GM19239 (cell line): ENCODE data around the genes TREX1, SHISA5 and IP6K2.

DNA sequence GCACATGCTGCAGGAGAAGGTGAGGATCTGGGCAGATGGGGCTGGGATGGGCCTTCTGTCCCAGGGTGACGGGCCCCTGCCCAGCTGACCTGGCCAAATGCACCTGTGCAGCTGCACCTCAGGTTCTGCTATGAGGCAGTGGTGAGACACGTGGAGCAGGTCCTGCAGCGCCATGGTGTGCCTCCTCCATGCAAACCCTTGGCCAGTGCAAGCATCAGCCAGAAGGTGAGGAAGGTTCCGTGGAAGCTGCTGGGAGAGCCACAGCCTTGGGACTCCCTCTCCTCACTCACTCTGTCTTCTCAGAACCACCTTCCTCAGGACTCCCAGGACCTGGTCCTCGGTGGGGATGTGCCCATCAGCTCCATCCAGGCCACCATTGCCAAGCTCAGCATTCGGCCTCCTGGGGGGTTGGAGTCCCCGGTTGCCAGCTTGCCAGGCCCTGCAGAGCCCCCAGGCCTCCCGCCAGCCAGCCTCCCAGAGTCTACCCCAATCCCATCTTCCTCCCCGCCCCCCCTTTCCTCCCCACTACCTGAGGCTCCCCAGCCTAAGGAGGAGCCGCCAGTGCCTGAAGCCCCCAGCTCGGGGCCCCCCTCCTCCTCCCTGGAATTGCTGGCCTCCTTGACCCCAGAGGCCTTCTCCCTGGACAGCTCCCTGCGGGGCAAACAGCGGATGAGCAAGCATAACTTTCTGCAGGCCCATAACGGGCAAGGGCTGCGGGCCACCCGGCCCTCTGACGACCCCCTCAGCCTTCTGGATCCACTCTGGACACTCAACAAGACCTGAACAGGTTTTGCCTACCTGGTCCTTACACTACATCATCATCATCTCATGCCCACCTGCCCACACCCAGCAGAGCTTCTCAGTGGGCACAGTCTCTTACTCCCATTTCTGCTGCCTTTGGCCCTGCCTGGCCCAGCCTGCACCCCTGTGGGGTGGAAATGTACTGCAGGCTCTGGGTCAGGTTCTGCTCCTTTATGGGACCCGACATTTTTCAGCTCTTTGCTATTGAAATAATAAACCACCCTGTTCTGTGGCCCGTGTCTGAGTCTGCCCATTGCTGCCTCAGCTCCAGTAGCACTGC is 31.9 kb downstream of the PTPN23 start:
- RRBS: no CpG with 5 or more reads among the region's 19 CpGs

GRCh38 chr3:47495884-47496675 is 17.4 kb downstream of the ELP6 start:
- RRBS: no CpG with 5 or more reads among the region's 10 CpGs

GRCh38 chr3:47848917-47849887 is 46.3 kb downstream of the DHX30 start:
- RRBS: 98% methylated on average over 12 of the region's 38 CpGs

DNA sequence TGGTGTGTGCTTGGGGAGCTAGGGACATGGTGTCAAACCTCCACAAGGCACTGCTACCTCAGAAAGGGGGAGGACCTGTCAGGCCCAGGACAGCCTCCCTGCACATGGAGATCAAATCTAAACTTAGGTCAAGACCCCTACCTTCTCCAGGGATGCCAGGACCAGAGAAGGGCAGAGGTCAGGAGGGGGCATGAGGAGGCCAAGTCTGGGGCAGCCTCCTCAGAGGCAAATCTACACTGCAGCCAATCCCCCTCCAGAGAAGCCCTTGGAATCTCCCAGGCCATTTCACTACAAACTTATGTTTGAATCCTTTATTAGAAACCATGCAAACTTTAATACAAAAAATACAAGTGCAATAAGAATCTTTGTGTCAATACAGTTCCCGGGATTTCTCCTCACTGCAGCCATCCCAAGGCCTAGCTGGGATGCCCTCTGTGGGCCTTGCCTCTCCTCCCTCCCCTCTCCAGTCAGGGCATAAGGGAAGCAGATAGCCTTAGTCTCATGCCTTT is 48.4 kb downstream of the DHX30 start:
- RRBS: no CpG with 5 or more reads among the region's 1 CpG

DNA sequence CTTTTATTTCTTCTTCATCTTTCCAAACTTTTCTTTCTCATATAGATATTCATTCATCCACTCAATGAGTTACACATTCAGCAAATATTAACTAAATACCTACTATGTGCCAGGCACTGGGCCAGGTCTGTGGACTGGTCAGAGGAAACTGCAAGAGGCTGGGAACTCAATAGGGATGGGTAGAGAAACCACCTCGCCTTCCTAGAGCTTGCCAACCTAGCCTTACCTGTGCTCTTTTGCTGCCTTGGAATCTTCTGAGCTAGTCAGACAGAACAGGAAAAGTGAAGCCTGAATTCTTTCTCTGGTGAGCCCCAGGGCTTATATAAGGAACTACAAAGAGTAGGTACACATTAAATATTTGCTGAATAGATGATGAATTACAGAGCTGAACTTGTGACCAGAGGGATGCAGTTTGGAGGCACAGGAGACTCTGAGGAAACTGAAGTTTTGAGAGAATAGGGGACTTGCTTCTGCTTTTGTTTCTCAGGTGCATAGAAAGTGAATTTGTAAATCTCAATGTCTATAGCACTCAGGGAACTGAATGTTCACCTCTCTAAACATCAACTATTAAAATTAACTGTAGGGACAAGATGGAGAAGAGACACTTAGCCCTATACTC is 15.6 kb upstream of the FBXW12 start:
- RRBS: no CpG with 5 or more reads among the region's 1 CpG

DNA sequence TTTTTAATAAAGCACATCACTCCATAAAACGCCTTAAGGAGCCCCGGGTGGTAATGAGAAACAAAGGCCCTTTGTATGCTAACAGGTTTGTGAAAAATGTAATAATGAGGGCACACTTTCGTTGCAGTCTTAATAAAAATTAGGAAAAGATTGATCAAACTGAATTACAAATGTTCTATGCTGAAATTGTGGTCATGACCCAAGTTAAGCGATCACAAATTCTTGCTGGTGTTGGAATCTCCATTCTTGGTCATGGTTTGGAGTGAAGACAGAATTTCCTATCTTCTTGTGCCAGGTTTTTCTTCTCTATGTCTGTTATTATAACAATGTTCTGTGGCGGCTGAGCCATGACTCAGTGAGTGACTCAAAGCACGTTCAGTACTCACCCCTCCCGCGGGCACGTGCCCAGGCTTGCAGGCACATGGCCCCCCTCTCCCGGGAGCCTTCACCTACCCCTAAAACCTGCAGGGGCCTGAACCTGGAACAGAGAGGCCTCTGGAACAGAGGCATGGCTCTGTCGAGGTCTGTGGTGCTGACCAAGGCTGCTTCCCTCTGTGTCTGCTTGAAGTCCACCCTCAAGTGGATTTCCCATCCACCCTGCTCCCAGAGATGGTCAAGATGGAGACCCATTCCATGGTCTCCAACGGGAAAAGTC is 27.7 kb downstream of the PLXNB1 start:
- RRBS: no CpG with 5 or more reads among the region's 12 CpGs

DNA sequence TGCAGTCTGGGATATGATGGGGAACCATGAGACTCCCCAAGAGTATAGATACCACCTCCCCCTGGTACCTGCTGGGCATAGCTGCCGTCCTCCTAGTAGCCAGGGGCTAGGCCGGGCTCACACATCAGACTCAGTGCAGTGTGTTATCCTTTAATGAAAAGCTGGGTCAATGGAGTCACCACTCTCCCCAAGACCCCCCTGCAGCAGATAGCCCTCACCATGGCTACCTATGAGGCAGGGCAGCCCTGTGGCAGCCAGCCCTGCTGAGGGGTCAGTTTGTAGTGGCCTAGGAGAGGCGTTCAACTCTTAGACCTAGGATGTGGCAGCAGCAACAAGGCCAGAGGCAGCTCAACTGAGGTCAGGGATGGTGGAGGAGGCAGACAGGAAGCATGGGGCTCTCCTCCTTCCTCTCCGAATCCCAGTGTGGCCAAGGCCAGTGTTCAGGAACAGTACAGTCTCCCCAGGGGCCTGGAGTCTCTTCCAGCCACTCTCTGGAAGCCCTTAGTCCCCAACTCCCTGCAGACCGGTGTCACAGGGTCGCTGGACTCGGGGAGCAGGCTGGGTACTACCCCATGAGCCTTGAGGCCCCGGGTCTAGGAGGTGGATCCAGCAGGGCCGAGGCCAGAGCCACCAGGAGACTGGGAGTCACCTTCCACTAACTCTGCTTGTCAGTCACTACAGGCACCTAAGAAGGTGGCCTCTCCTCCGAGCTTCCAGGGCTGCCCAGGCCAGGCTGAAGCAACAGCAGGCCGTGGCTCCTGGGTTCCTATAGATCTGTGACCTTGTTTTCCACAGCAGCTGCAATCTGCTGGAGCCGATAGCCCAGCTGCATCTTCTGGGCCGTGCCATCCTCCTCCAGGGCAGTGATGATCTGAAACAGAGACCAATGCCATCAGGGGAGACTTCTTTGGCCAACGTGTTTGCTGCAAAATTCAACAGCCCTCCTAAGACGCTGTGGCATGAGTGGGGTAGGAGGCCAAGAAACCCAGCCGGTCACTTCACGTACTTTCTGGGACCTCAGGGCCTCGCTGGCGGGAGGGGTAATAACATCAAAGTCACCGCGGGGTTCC is 25.8 kb downstream of the PLXNB1 start:
- RRBS: 34% methylated on average over 4 of the region's 21 CpGs

- RRBS: 8% methylated on average over 3 of the region's 32 CpGs
Measured at GRCh38 chr3:48465458-48466715, at the start of gene TREX1. TREX1 (plus strand) TSS chr3:48466230.

DNA sequence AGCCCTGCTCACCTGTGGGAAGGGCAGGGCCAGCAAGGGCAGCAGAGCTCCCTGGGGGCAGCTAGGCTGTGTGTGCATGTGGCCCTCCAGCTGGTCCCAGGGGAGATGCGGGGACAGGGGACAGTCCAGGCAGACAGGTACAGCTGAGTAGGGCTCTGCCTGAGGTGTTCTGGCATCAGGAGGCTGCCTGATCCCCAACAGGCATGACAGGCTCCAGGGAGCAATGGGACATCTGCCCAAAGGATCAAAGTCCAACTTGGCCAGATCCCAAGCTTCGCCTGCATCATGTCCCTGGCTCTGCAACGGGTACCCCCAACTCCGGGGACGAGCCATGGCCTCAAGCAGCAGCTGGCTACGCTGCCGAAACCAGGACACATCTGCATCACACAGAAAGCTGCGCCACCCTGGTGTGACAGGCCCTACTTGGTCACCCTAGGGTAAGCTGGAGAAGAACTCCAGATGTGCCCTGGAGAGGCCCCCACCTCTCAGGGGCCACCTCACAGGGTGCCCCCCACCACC is 2.3 kb downstream of the TREX1 start:
- RRBS: no CpG with 5 or more reads among the region's 8 CpGs

GRCh38 chr3:48478429-48479102 is 12.5 kb downstream of the TREX1 start:
- RRBS: no CpG with 5 or more reads among the region's 12 CpGs

DNA sequence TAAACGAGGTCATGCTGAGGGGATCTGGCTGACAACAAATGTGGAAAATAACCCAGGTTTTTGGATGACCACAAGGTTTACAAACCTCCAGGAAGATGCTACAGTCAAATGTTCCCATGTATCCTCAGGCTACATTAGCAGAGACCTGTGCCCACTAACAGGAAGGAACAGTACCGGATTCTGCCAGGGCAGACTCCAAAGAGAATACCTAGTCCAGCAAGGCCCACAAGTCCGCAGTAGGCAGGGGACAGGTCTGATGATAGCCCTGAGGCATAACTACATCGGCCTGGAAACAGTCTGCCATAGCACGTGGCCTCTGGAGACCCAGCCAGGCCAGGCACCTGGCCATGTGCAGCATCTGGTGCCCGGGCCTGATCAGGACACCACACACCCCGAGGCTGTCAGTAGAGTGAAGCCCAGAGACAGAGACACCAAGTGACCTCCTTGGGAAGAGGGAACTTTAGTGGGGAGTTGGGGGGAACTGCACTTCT is 1.4 kb downstream of the SHISA5 start:
- RRBS: no CpG with 5 or more reads among the region's 7 CpGs

DNA sequence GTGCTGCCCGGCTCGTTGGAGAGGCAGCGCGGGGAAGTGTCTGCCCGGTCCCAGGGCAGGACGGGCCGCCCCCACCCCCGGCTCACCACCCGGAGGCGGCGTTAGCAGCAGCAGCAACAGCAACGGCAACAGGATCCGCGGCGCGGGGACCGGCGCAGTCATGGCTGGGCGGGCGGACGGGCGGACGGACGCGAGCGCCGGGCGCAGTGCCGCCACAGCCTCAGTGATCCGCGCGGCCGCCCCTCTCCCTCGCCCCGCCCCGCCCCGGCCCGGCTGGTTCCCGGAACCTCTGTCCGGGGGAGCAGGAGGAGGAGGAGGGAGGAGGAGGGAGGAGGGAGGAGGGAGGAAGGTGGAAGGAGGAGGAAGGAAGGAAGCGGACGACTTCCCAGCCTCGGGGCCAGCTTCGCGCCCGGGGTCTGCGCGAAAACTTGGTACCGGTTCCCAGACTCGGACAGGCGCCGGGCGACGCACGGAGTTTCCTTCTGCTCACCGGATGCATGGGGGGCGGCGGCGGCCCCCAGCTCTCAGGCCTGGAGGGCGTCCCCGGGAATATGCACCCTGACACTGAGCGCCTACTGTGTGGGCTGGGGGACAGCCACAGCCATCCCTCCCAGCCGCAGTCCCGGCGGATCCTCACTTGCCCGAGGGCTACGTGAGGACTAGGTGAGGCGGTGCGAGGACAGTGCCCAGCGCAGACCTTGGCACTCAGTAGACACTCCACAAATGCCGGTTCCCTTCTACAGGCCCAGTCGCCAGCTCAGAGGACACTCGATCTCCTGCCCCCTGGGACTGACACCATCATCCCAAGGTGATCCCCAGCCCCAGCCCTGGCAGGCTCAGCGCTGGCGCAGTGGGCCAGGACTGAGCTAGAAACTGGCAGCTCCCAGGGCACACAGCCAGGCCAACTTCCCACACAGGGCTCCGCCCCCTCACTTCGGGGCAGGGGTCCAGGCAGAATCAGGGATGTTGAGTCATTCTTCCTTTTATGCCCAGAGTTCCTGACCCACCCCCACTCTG is at the start of gene SHISA5:
Gene SHISA5, minus strand, starts transcription at position 242 of the 1,017 bp plus-strand sequence.
- RRBS: 3% methylated on average over 46 of the region's 77 CpGs

DNA sequence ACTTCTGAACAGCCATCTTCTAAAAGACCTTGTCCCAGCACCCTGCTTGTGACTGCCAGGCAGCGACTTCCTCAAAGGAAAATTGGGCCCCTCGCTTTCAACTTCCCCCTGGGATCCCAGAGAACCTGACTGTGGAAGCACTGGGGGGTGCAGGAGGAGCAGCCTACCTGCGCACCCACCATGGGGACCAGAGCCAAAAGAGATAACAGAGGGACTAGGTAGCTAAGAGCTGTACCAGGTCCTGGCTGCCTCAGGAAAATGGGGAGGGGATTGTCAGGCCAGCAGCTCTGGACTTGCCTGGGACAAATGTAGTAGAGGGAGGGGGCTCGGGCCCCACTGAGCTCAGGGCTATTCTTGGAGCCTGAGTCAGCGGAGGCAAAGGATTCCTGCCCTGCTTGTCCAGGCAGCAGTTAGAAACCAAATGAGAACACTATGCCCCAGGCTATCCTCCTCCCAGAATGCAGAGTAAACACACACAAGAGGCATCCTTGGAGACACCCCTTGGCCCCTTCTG is 3.0 kb upstream of the COL7A1 start:
- RRBS: no CpG with 5 or more reads among the region's 5 CpGs

GRCh38 chr3:48655365-48655968 is 7.2 kb downstream of the CELSR3 start:
- RRBS: no CpG with 5 or more reads among the region's 28 CpGs

DNA sequence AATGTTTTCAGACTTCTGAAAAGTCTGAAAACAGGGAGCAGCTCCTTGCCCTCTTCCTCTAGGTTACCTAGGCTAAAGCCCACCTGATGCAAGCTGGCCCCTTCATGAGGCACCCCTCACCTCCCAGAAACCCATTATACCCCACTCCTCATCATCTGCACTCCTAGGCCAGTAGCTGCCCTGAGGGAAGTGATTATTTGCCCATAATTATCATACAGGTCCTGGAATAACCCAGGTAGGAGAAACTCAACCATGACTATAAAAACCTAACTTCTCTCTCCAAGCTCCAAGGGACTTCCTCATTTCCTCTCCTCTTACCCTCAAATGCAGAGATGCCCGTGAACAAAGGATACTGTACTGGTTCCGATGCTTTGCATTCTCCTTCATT is 5.2 kb upstream of the NCKIPSD start:
- RRBS: no CpG with 5 or more reads among the region's 2 CpGs

GRCh38 chr3:48692312-48692733 is 6.6 kb upstream of the NCKIPSD start:
- RRBS: no CpG with 5 or more reads among the region's 1 CpG

DNA sequence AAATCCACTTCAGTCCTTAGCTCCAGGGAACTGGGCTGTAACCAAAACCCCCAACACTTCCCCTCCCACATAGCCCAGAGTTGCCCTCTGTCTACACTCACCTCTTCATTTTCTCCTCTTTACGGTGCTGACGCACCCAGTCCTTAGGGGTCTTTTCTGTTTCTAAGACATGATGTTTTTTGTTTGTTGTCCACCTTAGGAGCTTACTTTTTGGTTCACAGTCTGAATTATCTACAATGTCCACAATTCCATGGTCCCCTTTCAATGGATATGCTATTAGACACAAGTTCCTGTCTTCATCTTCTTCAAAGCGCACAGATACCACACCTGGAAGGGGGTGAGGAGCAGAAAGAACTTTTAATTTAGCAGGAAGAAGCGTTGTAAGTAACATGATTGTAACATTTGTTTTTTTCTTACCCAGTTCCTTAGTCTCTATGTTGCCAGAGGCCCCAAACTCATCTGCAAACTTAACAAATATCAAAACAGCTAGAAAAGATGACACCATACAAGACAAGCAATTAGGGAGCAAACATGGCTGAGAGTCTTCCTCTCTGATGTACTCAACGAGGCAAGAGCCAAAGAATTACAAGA is 7.2 kb upstream of the NCKIPSD start:
- RRBS: no CpG with 5 or more reads among the region's 5 CpGs

DNA sequence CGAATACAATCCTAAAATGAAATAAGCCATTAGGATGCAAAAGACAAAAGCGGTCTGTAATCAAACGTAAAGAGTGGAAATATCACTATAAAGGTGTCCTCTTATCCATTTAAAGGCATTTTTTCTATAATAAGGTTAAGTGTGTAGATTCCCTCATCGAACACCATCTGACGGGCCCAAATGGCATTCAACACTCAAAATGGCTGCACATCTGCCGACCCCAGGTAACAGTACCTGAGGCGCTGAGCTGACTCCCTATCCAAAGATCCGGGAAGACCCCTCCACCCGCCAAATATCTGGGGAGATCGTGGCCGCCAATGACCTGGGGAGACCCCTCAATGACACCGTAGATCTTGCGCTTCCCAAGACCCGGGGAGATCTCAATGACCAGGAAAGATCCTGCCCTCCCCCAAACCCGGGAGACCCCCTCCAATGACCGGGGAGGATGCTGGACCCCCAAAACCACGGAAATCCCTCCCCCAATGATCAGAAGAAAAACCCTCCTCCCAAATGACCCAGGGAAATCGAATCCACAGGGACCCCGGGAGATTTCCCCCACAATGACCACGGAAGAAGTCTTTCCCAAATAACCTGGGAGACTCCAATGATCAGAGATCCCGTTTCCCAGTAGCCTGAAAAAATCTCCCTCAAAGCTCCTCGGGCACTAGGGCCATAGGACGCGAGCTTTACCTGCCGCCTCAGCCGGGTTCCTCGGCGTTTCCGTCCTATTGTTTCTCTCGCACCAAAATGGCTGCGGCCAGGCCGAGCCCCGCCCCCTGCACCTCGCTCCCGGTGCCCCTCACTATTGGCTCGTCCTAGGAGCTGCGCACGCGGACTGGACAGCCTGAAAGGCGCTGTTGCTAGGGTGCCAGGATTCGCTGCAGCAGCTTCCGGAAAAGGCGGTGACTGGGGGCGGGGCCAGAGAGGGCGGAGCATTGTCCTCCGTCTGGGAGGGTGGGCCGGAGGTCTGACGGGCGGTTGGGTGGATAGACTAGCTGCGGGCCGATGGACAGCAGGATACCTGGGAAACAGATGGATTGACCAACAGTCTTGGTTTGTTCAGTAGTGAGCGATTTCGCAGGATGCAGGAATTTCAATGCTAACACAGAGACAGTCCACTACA is at the start of gene IP6K2:
Gene IP6K2, minus strand, starts transcription at position 755 of the 1,123 bp plus-strand sequence.
- RRBS: 2% methylated on average over 25 of the region's 53 CpGs

DNA sequence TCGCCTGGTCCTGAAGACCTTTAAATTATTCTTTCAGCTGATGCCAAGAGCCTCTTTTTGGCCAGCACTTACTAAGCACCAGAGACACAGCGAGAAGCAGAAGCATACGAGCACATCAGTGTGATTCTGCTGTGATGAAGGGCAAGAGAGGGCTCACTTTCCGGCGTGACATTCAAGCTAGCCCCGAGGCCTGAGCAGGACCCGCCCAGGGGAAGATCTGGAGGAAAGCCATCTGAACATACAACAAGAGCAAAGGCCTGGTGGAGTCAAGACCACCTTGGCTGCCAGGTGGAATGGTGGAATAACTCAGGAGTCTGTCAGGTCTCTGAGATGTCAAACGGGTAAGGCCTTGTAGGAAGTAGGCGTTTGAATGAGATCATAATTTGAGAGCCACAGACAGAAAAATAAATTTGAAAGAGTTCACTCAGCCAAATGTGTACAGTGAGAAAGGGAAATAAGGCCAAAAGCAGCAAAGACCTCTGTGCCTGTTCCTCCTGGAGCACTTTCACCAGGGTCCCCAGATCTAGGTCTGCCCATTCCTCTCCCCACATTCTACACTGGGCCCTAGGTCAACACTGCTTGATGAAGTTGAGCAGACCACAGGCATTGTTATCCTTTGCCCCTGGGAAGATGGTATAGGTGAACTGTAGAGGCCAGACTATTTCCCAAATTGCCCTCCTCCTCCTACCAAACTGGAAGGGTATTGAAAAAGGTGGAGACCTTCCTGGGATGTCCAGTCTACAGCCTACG is 569 bp upstream of the PRKAR2A start:
- RRBS: no CpG with 5 or more reads among the region's 10 CpGs